A172 (cell line): ENCODE measurements around the genes WASF2, AHDC1, FGR, FAM76A and SMPDL3B.

GRCh38 chr1:27391144-27391962 is 1.1 kb upstream of the GPR3 start:
- RAMPAGE, long total RNA: no peak

DNA sequence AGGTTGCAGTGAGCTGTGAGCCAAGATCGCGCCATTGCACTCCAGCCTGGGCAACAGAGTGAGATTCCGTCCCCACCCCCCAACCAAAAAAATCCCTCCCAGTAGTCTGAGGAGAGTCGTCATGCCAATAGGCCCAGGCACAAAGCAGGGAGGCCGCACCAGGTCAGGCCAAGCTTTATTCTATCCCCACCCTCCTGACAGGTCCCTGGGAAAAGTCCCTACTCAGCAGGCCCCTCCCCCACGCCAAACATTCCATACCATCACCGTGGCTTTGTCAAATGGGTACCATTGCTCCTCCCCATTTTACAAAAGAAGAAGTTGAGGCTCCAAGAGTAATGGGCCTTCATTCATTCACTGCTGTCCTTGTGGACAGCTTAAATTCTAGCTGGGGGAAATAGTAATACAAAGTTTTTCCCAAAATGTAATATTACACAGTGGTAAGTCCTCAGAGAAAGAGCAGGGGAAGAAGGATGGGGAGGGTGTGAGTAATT is 5.4 kb downstream of the GPR3 start:
- RAMPAGE, long total RNA: no peak

DNA sequence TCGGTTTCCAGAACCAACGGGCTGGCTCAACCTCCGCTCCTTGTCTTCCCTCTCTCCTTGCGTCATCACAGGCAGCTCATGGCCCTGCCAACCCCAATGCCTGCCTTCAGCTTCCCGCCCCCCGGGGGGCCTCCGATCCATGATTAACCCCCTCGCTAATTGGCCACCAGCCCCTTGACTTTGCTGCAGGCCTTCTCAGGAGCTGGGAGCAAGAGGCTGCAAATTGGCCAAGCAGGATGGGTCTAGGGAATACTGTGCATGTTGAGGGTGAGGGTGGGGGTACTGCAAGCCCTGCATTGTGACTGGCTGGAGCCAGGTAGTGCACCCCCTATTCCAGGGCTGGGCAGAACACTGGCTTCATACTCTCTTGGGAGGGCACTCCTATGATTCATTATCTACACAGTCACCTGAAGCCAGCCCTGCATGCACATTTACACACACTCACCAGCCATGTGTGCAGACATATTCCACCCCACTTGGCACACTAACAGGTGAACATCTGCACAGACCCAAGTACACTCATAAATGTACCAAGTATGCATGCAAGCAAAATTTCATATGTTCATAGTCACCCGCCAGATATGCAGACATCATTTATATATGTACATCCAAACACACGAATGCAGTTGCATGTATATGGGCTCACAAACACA is 8.1 kb downstream of the GPR3 start:
- RAMPAGE, long total RNA: no peak

- RAMPAGE, long total RNA: no peak
Observed at GRCh38 chr1:27403912-27404301, 11.5 kb downstream of the GPR3 start.

GRCh38 chr1:27447880-27448542 is 42.0 kb downstream of the WASF2 start:
- RAMPAGE, long total RNA: no peak

- RAMPAGE, long total RNA: no peak
Observed at GRCh38 chr1:27489397-27490449, at the start of gene WASF2. TSS of gene WASF2 (minus strand) at chr1:27490167.

- RAMPAGE, long total RNA: no peak
Observed at GRCh38 chr1:27527707-27528805, 38.1 kb upstream of the WASF2 start.

DNA sequence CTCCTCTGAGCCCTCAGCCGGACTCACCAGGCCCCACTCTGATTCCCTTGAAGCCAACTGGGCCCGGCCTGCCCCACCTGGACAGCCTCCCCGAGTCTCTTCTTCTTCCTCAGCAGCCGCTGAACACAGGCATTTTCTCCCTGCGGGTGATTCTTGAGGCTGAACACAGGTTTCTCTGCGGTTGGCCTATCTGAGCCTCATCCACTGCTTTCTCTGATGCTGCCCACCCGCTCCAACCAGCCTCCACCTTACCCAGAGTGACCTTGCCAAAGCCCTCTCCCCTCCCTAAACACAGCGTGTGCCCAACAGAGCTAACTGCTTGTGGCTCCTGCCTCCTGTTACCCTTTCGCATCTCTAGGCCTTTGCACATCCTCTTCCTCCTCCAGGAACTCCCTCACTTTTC is 42.5 kb upstream of the WASF2 start:
- RAMPAGE, long total RNA: no peak

- RAMPAGE, long total RNA: no peak
Observed at GRCh38 chr1:27542118-27543375, 52.6 kb upstream of the WASF2 start.

DNA sequence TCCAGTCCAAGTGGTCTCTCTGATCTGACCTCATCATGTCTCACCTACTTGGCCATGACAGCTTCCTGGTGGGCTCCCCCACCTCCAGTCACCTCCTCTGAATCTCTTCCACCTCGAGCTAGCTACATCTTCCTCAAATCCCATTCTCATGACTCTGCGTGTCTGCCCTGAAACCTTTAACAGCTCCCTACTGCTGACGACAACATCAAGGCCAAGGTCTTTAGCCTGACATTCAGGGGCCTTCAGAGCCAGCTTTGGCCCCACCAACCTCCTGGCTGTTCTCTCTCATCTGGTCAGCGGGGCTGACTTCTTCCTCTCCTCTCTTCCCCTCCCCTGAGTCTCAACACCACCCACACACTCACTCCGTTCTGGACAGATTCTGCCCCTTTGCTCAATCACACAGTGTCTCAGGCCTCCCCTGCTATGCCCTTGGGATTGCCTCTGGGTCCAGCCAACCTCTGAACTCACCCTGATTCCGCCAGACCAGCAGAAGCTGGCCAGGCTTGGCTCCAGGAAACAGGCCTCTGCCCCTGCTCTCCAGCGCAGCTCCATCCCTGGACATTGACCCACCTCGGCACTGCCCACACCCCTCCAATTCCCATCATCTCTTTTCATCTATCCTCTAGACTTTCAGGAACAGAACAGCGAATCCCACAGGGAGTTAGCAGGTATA is 22.2 kb downstream of the AHDC1 start:
- RAMPAGE, long total RNA: no peak

DNA sequence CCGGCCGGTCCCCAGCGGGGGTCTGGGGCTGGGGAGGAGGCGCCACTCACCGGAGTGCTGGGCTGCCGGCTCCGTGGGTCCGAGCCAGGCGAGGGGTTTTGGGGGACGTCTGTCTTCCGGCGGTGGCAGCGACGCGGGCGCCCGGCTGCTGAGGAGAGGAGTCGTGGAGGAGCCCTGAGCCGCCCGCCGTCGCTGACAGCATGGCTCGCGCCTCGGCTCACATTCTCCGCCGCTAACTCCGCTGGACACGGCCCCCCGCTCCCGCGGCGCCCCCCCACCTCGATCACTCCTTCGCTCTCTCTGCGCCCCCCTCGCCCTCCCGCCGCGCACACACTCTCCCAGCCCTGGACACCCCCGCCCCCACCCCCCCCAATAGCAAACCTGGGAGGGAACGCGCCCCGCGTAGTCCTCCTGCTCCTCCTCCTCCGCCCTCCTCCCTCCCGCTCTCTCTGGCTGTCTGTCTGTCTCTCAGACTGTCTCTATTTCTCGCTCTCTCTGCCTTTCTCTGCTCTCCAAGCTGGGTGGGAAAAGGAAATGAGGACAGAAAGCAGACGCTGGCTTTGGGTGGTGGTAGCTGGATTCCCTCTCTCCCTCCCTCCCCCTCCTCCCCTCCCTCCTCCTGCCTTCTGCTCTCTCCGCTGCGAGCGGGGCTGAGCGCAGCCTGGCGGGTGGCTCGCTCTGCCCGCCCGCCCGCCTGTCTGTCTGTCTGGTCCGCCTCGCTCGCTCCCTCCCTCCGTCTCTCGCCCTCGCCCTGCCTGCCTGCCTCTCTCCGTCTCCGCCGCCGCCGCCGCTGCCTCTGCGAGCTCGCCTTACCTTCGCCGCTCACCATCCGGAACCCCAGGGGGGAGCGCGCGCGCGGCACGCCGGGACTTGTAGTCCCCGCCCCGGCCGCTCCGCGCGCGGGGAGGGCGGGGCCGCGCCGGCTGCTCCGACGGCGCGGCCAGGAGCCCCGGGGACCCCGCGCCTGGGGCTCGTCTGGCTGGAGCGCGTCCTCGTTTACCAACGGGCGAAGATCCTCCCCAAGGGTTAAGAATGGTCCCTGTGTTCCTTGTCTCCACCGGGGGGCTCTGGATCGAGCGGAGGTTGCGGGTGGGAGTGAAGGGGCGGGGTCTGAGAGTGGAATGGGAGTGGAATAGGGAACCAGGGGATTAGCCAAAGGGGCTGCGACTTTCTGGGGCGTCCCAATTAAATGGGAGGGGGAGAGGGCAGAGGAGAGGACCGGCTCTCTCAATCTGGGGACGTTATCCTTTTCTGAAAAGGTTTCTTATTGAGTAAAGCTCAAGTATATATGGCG is at the start of gene AHDC1:
TSS of gene AHDC1 (minus strand) at position 798 of the 1,294 bp plus-strand sequence.
- RAMPAGE, long total RNA: start-site peak on the minus strand centred at position 823 of the sequence, 53 bp wide, 17 and 15 reads in 2 replicates

DNA sequence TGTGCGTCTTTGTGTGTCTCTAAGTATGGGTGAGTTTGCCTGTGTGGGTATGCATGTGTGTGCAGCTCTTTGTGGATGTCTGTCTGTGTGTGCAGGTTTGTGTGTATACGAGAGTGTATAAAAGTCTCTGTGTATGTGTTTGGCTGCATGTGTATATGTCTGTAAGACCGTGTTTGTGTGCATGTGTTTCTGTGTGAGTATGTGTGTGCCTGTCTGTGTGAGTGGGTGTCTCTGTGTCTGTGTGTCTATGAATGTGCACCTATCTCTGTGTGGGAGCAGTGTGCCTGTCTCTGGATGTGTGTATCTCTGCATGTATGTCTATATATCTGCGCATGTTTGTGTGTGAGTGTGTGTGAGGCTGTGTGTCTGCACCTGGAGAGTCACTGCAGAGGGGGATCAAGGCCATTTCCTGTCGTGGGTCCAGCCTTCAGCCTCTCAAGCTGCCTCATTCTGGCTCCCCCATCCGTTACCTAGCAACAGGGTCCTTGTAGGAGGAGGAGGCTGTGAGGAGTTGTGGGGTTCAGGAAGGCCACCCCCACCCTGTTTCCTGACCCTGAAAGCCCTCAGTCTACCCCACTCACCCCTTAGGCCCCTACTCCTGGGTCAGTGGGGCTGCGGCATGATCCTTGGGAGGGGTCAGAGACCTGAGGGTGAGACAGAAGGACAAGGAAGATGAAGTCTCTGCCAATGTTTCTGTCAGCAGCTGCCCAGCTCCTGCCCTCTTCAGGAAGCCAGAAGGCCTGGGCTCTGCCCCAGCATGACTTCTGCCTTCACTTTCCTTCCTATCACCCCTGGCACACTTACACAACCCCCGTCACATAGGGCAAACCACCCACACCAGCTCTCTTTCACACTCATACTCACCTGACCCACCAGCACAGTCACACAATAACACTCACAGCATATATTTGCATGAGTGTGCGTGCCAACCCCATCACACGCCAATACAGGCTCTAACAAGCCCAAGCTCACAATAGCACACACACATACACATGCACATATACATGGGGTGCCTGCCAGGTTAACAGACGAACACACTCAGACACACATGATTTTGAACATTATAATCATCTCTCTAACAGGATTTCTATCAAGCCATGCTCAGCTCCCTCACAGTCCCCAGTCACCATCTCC is 10.1 kb downstream of the FGR start:
- RAMPAGE, long total RNA: no peak

- RAMPAGE, long total RNA: no peak
Observed at GRCh38 chr1:27634945-27635436, at the start of gene FGR. TSS of gene FGR (minus strand) at chr1:27635185.

DNA sequence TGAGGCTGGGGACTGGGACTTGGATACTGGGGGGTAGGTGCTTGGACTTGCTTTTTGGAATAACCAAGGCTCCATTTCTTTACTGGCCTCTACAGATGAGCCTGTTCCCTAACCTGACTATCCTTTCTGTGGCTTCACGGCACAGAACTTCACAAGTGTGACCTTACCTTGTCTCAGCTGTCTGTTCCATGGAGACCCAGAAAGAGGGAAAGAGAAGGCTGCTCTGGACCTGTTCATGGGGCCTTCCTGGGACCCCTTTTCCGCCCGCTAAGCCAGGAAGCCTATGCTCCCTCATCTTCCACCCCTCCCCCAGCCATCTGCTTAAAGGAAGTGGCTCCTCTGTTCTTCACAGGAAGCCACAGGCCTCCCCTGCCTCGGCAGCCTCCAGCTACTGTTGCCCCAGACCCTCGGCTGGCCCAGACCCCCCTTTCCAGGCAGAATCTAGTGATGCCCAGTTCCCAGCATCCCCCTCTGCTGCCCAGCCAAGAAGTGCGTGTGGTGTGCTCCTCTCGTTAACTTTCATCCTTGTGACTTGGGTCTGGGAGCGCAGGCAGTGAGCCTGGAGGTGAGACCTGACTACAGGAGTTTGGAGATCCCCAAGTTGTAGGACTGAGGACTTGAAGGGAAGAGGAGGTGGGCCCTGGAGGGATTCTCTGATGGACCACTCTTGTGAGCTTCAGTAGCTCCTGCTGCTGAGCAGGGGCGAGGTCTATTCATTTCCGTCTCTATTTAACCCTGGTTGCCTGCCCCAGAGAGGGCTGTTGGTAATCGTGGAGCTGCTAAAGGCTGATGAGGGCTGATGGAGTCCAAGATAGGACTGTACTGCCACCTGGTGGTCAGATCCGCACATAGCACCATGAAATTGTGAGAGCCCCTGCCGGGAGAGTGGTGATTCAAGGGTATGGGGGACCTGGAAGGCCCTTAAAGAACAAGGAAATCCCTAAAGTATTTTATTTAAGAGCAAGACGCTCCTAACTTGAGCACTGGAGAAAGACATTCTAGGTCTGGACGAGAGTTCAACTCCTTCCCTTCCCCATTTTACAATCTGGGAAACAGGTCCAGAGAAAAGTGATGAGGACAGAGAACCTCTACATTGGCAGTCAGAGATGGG is 9.1 kb downstream of the IFI6 start:
- RAMPAGE, long total RNA: no peak

GRCh38 chr1:27725866-27726644 is at the start of gene FAM76A:
TSS of gene FAM76A (plus strand) at chr1:27725961.
- RAMPAGE, long total RNA: start-site peak on the plus strand at chr1:27725971-27725984, 15 and 22 reads in 2 replicates

DNA sequence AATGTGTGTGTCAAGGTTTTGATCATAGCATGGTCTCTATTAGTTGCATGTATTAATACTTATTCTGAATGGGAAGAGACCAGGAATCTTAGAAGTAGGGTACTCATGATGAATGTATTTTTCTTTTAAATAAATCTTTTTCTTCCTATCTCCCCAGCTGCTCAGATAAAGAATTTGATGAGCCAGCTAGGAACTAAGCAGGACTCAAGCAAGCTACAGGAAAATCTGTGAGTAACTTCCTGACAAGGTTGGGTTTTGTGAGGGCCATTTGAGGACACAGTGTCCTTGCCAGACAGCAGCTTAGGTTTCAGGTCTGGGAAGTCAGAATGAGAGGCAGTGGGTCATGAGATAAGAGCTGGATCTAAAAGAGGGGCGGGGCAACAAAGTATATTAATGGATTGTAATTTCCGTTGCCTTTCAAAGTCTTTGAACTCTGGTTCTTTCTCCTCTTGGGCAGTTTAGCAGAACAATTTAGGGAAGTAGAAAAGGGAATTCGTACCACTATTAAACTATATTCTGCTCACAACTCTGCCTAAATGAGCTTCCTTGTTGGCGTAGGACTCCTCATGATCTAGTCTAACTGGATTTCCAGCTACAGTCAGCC is 16.5 kb downstream of the STX12 start:
- RAMPAGE, long total RNA: no peak

GRCh38 chr1:27879586-27880277 is 7.4 kb downstream of the THEMIS2 start:
- RAMPAGE, long total RNA: no peak

- RAMPAGE, long total RNA: no peak
Observed at GRCh38 chr1:27886949-27887593, 14.7 kb downstream of the THEMIS2 start.

- RAMPAGE, long total RNA: no peak
Observed at GRCh38 chr1:27934705-27935811, at the start of gene SMPDL3B. TSS of gene SMPDL3B (plus strand) at chr1:27935000.

DNA sequence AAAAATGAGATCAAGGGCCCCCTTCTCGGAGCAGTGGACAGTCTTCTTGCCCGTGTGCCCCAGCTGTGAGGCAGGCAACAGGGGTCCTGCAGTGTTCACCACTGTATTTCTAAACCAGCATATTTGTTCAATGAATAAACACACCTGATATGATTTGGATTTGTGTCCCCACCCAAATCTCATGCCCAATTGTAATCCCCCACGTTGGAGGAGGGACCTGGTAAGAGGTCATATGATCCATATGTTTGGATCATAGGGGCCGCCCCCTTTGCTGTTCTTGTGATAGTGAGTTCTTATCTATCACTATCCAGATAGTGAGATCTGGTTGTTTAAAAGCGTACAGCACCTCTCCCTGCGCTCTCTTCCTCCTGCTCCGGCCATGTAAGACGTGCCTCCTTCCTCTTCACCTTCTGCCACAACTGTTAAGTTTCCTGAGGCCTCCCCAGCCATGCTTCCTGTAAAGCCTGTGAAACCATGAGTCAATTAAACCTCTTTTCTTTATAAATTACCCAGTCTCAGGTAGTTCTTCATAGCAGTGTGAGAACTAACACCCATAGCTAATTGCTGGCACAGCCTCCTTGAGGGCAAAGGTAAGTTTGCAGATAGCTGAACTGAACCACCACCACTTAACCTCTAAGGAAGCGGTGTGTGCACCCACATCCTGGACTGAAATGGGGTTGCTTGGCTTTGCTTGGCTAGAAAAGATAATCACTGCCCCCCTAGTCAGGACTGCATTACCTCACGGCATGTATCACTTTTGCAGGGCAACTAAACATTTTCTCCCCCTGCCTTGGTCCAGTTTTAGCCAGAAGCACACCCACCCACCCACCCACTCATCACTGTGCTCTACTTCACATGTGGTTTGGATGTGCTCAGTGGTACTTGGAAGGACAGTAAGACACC is 22.9 kb upstream of the PTAFR start:
- RAMPAGE, long total RNA: no peak